Measurements from ENCODE around the gene DDX59.

DNA sequence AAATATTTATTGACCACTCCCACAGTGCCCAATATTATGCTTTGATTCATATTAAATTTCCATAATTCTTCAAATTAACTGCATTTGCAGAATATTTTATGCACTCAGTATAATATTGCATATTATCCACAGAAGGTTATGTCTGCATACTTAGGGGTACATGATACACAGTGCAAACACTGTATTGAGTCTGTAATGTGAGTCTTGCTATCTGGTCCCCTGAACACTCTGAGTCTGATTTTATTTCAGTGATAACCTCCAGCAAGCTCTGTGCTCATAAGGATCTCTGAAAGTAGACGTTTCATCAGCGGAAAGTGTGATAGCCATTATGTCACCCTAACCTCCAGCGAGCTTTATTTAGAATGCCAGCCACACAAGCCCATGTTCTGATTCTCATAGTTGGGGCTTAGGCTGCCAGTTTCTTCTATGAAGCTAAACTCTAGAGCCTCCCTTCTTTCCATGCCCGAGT lies 3.2 kb downstream of the NR5A2 start:
- RRBS, 2 experiments = no CpG with 5 or more reads among the region's 4 CpGs
CAGE:
- cytosol, long polyA minus RNA = no peak
- cytosol, long polyA plus RNA = no peak
- long polyA plus RNA = no peak
- nucleus, long polyA minus RNA = no peak
- nucleus, long polyA plus RNA = no peak

DNA sequence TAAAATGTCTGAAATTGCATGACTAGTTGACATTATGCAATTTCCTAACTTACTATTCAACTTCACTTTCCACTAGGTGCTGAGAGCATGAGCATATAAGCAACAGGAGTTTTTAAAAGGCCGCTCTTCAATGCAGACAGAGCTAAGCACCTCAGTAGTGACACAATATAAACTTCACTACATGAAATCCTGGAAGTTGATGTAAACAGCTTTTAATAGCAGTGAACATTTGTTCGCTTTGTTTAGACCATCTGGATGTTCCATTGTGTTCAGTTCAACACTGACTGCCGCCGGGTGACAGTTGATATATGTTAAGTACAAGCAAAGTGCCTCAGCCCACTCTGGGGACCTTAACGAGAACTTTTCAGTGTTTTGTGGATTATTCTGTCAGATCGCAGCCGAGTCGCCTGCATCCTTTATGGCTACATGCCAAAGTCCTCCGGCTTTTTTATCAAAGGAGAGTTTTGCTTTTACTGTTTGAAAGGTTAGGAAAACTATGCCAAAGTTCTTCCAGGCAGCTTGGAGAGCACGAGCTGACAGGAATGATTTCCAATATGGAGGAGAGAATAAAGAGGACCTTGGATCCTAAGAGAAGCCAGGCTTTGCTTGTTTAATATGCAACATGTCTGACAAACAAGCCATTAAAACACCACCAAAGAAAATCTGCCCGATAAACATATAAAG lies 167.3 kb downstream of the ZNF281 start:
- RRBS, 2 experiments = no CpG with 5 or more reads among the region's 11 CpGs
CAGE:
- cytosol, long polyA minus RNA = no peak
- cytosol, long polyA plus RNA = no peak
- long polyA plus RNA = no peak
- nucleus, long polyA minus RNA = no peak
- nucleus, long polyA plus RNA = no peak

GRCh38 chr1:200352039-200352542 lies 57.7 kb downstream of the ZNF281 start:
- RRBS, 2 experiments = no CpG with 5 or more reads among the region's 3 CpGs
CAGE:
- cytosol, long polyA minus RNA = no peak
- cytosol, long polyA plus RNA = no peak
- long polyA plus RNA = no peak
- nucleus, long polyA minus RNA = no peak
- nucleus, long polyA plus RNA = no peak

GRCh38 chr1:200368176-200368656 lies 41.6 kb downstream of the ZNF281 start:
- RRBS, 2 experiments = no CpG with 5 or more reads among the region's 7 CpGs
CAGE:
- cytosol, long polyA minus RNA = no peak
- cytosol, long polyA plus RNA = no peak
- long polyA plus RNA = no peak
- nucleus, long polyA minus RNA = no peak
- nucleus, long polyA plus RNA = no peak

DNA sequence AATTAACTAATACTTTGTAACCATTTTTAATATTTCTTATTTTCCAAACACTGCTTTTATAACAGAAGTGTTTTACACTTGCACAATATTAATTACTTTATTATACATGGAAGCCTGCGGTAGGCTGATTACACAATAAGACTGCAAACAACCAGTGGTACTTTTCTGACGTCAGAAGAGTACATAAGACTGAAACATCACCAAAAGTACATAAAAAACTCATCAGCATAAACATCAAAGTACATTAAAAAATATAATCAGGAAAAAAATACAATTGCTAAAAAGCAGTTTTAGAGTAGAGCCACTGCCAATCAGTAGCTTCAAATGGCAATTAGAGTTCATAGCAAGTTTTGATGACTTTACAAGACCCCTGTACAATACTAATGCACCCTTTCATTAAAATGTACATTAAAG lies 4.5 kb downstream of the ZNF281 start:
- RRBS, 2 experiments = no CpG with 5 or more reads among the region's 2 CpGs
CAGE:
- cytosol, long polyA minus RNA = no peak
- cytosol, long polyA plus RNA = no peak
- long polyA plus RNA = no peak
- nucleus, long polyA minus RNA = no peak
- nucleus, long polyA plus RNA = no peak

DNA sequence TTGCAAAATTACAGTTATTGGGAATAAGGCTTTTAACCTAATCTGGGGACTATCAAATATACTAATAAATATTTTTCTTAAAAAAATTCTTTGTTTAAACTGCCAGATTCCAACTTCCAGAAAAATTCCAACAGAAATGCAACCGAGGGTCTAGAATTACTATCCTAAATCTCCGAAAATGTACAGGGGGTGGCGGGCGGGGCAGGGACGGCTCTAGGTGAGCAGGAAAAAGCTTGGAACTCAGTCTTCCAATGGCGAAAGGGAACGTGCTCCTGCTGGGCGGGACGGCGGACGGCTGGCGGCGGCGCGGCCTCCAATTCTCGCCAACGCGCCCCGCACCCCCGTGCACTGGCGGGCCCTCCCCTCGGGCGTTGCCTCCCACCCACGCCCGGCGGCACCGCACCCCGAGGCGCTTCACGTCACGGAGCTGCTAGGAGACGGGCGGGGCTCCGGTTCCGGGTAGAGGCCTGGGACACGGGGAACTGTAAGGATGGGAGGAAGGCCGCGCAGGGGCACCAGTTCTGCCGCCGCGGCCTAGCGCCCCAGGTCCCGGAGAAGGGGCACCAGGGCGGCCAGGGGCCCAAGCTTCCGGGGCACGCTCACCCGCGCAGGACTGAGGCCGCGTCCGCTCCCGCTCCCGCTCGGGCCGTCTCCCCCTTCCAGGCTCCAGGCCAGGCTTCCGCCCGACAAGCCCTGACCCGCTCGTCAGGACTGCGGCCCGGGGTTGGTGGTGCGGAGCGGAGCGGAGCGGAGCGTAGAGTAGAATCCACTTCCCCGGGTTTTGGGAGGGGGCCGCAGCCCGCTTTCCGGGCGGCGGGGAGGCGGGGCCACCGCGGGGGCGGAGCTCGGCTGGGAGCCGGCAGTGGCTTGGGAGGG lies at the start of gene DDX59:
Gene DDX59 (minus strand): TSS at position 744 of the 876 bp plus-strand sequence.
- RRBS, 2 experiments = 1 to 3% methylated on average over 28 of the region's 78 CpGs
CAGE:
- cytosol, long polyA minus RNA = no peak
- cytosol, long polyA plus RNA = no peak
- long polyA plus RNA = no peak
- nucleus, long polyA minus RNA = no peak
- nucleus, long polyA plus RNA = no peak

DNA sequence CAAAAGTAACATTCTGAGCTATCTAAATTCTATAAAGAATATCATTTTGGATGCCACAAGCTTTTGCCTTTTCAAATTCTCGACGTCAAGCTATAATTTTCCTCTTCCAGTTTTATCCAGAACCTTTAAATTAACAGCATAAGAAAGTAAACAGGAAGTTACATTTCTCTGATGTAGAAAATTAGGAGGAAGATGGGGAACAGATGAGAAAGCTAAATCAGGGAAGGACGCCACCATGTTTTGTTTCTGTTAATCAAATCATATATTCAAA lies 8.9 kb upstream of the CAMSAP2 start:
- RRBS, 2 experiments = no CpG with 5 or more reads among the region's 3 CpGs
CAGE:
- cytosol, long polyA minus RNA = no peak
- cytosol, long polyA plus RNA = no peak
- long polyA plus RNA = no peak
- nucleus, long polyA minus RNA = no peak
- nucleus, long polyA plus RNA = no peak

DNA sequence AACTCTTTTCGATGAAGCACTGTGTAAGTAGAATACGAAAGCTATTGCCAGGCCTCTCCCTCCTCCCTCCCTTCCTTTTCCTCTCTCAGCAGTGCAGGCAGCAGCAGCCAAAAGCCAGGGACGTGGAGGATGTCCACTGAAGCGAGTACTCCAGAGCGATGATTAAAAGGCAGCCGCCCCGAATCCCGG lies 219 bp upstream of the CAMSAP2 start:
- RRBS, 2 experiments = 2 to 8% methylated on average over 1 of the region's 8 CpGs
CAGE:
- cytosol, long polyA minus RNA = no peak
- cytosol, long polyA plus RNA = no peak
- long polyA plus RNA = no peak
- nucleus, long polyA minus RNA = no peak
- nucleus, long polyA plus RNA = no peak

DNA sequence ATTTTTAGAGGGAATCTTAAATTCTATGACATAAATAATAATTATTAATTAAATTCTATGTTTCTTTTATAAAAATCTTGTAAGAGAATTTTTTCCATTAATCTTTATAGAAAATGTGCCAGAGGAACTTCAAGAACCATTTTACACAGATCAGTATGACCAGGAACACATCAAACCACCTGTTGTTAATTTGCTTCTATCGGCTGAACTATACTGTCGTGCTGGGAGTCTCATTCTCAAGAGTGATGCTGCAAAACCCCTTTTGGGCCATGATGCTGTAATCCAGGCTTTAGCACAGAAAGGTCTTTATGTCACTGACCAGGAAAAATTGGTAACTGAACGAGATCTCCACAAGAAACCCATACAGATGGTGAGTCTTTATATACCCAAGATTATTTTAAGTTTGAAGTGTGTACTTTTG lies 22.0 kb downstream of the CAMSAP2 start:
- RRBS, 2 experiments = no CpG with 5 or more reads among the region's 3 CpGs
CAGE:
- cytosol, long polyA minus RNA = no peak
- cytosol, long polyA plus RNA = no peak
- long polyA plus RNA = no peak
- nucleus, long polyA minus RNA = no peak
- nucleus, long polyA plus RNA = no peak

DNA sequence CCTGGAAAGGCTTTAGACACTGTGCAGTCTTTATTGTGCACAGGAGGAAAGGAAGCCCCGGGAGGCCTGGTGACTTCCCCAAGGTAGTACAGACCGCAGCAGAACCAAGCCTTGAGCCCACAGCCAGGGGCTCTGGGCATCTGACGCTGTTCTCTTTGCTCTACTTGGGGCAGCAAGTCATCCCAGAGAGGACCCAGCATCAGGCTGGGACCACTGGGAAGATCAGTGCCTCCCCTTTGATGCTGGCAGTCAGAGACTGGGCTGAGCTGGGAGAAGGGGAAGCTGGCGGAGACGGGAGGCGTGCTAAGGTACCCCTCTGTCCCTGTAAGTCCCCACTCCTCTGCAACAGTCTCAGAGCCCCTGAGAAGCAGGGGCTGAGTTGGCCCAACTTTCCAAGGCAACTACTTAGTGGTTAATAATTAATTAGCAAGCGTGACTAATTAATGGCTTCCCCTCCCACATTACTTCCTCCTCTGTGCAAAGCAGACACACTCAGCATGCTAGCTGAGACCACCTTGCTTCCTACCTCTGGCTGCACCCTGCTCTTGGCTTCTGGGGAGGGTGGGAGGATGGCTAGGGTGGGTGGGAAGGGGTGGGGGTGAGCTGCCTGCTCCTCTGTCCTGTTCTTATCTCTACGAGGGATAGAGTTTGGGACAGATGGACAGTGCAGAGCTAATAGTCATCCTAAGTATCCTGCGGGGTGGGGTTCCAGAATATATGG lies 1.2 kb downstream of the INAVA start:
- RRBS, 2 experiments = 0% methylated on average over 1 of the region's 9 CpGs; no CpG with 5 or more reads in 1 of the 2 experiments
CAGE:
- cytosol, long polyA minus RNA = no peak
- cytosol, long polyA plus RNA = no peak
- long polyA plus RNA = no peak
- nucleus, long polyA minus RNA = no peak
- nucleus, long polyA plus RNA = no peak

- RRBS, 2 experiments = no CpG with 5 or more reads among the region's 5 CpGs
CAGE:
- cytosol, long polyA minus RNA = no peak
- cytosol, long polyA plus RNA = no peak
- long polyA plus RNA = no peak
- nucleus, long polyA minus RNA = no peak
- nucleus, long polyA plus RNA = no peak
These were observed 11.1 kb downstream of the INAVA start for GRCh38 chr1:200905693-200906225.

DNA sequence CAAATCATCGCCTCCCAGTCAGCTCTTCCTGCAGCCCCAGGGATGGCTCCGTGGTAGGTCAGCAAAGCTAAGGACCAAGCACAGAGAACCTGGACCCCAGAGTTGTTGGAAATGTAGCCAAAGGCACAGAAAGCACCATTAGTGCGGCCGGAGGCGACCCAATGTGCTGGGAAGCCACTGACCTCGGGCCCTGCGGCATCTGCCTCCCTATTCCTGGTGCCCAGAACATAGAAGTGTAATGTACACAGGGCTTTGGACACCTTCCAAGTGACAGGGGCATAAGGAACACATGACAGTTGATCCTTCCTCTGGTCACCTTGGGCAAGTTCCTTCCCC lies 30.5 kb downstream of the KIF21B start:
- RRBS, 2 experiments = no CpG with 5 or more reads among the region's 7 CpGs
CAGE:
- cytosol, long polyA minus RNA = no peak
- cytosol, long polyA plus RNA = no peak
- long polyA plus RNA = no peak
- nucleus, long polyA minus RNA = no peak
- nucleus, long polyA plus RNA = no peak

- RRBS, 2 experiments = no CpG with 5 or more reads among the region's 8 CpGs
CAGE:
- cytosol, long polyA minus RNA = no peak
- cytosol, long polyA plus RNA = no peak
- long polyA plus RNA = no peak
- nucleus, long polyA minus RNA = no peak
- nucleus, long polyA plus RNA = no peak
These were observed 18.0 kb upstream of the TMEM9 start for GRCh38 chr1:201172175-201172798.

DNA sequence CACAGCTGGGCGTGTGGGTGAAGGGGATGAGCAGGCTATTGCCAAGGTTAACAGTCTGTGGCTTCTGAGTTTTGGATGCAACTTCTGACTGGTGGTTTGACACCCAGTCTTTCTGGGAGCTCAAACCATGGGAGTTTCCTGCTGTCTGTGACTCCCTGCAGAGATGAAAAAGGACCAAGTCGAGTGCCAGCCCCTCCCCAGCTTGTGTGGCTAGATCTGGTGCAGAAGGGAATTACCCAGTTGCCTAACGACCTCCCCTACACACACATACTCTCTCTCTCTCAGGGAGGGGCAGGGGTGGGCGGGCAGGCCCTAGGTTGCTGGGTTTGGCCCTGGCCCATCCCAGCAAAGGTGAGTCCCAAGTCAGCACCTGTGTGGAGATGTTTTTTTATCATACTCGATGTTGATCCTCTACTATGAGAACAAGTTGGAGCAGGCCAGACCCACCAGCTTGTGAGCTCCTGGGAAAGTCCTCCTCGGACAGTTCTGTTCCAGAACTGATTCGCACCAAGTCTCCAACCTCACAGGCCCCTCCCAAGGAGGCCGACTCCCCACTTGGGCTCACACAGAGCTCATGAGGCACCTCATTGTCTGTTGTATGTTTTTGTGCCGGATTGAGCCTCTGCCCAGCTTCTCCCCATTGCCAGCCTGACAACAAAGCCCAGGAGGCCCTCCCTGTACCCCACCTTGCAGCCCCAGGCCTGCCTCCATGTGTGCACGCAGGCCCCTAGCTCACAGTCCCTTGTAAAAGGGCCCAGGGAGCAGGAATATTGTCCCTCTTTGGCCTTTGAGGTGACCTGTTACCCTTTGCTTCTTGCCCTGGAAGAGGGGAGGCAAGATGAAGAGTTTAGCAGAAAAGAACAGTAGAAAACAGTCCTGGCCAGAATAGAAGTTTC lies 28.4 kb downstream of the PKP1 start:
- RRBS, 2 experiments = no CpG with 5 or more reads among the region's 10 CpGs
CAGE:
- cytosol, long polyA minus RNA = no peak
- cytosol, long polyA plus RNA = no peak
- long polyA plus RNA = no peak
- nucleus, long polyA minus RNA = no peak
- nucleus, long polyA plus RNA = no peak

GRCh38 chr1:201325966-201326370 lies 42.7 kb downstream of the PKP1 start:
- RRBS, 2 experiments = no CpG with 5 or more reads among the region's 4 CpGs
CAGE:
- cytosol, long polyA minus RNA = no peak
- cytosol, long polyA plus RNA = no peak
- long polyA plus RNA = no peak
- nucleus, long polyA minus RNA = no peak
- nucleus, long polyA plus RNA = no peak

- RRBS, 2 experiments = no CpG with 5 or more reads among the region's 2 CpGs
CAGE:
- cytosol, long polyA minus RNA = no peak
- cytosol, long polyA plus RNA = no peak
- long polyA plus RNA = no peak
- nucleus, long polyA minus RNA = no peak
- nucleus, long polyA plus RNA = no peak
These were observed 405 bp upstream of the TNNT2 start for GRCh38 chr1:201377864-201378306.

DNA sequence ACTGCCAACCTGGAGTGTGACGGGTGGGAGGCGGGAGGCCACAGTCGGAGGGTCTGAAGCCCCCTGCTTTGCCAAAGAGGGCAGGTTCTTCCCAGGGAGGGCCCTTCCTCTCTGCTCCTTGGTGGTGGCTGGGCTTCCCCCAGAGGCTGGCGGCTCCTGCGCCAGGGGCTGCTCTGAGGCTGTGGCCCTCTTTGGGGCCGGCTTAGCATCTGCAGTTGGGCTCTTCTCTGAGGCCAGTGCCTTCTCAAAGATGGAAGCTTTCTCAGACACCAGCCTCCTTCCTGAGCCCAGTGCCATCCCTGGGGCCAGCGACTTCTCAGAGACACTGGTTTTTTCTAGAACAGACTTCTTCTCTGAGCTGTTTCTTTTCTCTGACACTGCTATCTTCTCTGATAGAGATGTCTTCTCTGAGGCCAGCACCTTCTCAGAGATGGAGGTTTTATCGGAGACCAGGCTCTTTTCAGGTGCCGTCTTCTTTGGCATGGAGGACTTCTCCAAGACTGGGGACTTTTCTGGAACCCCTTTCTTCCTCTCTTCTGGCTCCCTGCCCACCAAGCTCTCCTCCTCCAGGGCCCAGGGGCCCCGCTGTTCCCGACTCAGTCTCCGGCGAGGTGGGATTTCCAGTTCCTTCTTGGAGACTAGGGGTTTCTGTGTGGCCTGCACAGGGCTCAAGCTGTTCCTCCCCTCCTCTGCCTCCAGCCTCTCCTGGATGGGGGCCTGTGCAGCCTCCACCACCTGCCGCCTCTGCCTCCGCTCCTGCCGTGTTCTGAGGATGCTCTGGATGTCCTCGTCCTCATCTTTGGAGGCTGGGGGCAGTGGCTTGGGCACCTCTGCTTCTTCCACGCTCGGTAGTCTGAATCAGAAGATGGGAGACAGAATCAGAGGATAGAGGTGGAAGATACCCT lies 9.1 kb upstream of the TNNT2 start:
- RRBS, 2 experiments = no CpG with 5 or more reads among the region's 19 CpGs
CAGE:
- cytosol, long polyA minus RNA = no peak
- cytosol, long polyA plus RNA = no peak
- long polyA plus RNA = no peak
- nucleus, long polyA minus RNA = no peak
- nucleus, long polyA plus RNA = no peak

GRCh38 chr1:201396679-201397616 lies 2.2 kb downstream of the LAD1 start:
- RRBS, 2 experiments = no CpG with 5 or more reads among the region's 11 CpGs
CAGE:
- cytosol, long polyA minus RNA = no peak
- cytosol, long polyA plus RNA = no peak
- long polyA plus RNA = no peak
- nucleus, long polyA minus RNA = no peak
- nucleus, long polyA plus RNA = no peak

- RRBS, 2 experiments = no CpG with 5 or more reads among the region's 8 CpGs
CAGE:
- cytosol, long polyA minus RNA = no peak
- cytosol, long polyA plus RNA = no peak
- long polyA plus RNA = no peak
- nucleus, long polyA minus RNA = no peak
- nucleus, long polyA plus RNA = no peak
These were observed 4.6 kb upstream of the LAD1 start for GRCh38 chr1:201403724-201404188.

DNA sequence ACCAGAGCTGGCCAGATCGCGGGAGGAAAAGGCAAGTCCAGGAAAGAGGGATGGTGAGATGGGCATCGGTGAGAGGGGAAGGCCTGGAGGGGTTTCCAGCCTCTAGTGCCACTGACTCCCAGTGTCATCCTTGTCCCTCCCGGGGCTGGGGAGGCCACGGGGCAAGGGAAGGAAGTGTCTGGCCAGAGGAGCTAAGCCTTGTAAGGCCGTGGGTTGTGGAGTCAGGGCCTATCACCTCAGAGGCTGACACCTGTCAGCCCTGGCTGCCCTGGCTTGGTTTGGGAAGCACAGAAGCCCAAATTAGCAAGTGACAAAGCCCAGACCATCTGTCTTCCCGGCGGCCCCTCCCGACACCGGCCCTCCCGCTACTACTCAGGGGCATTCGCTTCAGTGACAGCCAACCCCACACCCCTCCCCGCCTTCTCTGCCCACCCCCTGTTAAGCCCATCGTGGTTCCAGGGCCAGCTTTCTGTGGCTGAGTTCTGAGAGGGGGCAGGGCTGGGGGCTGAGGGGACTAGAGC lies 4.8 kb upstream of the TNNI1 start:
- RRBS, 2 experiments = no CpG with 5 or more reads among the region's 14 CpGs
CAGE:
- cytosol, long polyA minus RNA = no peak
- cytosol, long polyA plus RNA = no peak
- long polyA plus RNA = no peak
- nucleus, long polyA minus RNA = no peak
- nucleus, long polyA plus RNA = no peak